Measurements from ENCODE around the genes DEUP1 and KDM4E.

DNA sequence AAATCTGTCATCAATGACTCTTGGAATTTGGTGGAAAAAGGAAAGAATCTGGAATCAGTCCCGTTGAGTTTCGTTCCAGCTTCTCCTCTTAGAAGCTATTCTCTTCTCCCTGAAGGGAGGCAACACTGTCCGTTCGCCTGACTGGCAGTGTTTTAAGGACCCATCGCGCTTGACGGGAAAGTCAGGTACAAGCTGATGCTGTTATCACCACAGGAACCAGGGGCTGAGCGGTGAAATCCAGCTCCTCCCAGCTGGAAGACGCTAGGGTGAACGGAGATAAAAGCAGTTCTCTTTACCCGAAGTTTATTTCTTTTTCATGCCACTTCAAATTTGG is 667 bp upstream of the DEUP1 start:
- PRO-cap: no peak
- RAMPAGE, long total RNA: no peak

- PRO-cap: no peak
- RAMPAGE, long total RNA: no peak
Measured at GRCh38 chr11:93330242-93331092, at the start of gene DEUP1. Gene DEUP1, plus strand, starts transcription at chr11:93330742.

- PRO-cap: no peak
- RAMPAGE, long total RNA: no peak
Measured at GRCh38 chr11:93732934-93734096, 8.0 kb downstream of the TAF1D start.

DNA sequence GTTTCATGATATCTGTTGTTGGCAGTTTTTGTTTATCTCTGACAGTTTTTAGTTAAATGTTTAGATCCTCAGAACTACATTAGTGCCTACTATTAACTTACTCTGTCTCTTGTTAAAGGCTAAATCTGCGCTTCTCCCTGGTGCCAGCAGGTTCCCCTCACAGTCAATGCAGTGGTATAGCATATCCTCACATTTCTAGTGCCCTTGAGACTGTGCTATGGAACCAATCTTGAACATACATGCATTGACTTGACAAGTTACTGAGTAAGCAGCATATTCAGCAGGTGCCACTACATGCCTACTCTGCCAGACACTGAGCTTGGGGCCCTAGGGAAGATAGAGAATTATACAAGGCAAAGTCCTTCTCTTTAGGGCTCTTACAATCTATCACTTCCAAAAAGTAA is 3.1 kb downstream of the FUT4 start:
- PRO-cap: no peak
- RAMPAGE, long total RNA: no peak

GRCh38 chr11:94650575-94651101 is 83.5 kb downstream of the PIWIL4 start:
- PRO-cap: no peak
- RAMPAGE, long total RNA: no peak

GRCh38 chr11:94814162-94814766 is 46.1 kb downstream of the AMOTL1 start:
- PRO-cap: no peak
- RAMPAGE, long total RNA: no peak

GRCh38 chr11:94924572-94924937 is 48.8 kb downstream of the CWC15 start:
- PRO-cap: no peak
- RAMPAGE, long total RNA: no peak

DNA sequence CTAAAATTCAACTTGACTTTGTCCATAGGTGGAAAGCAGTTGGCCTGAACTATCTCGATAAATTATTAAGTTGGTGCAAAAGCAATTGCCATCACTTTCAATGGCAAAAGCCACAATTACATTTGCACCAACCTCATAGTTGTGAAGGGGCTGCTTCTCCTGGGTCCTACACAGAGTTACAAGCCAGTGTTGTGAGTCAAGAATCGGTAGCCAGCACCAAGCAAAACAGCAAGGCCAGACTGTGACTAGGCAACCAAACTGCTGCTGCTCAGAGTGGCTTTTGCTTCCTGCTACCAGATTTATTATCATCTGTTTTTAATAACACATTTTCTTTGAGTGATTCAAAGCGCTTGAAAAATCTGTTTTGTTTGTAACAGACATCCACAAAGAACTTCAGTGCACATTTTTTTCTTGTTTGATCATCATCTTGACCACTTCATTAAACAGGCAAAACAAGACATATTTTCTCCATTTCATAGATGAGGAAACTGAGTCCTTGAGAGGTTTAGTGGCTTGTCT is 40.2 kb downstream of the CWC15 start:
- PRO-cap: no peak
- RAMPAGE, long total RNA: no peak

GRCh38 chr11:95024890-95025396 is at the start of gene KDM4E:
Gene KDM4E, plus strand, starts transcription at chr11:95025258.
- PRO-cap: no peak
- RAMPAGE, long total RNA: no peak

GRCh38 chr11:95037744-95038065 is 12.6 kb downstream of the KDM4E start:
- PRO-cap: no peak
- RAMPAGE, long total RNA: no peak

DNA sequence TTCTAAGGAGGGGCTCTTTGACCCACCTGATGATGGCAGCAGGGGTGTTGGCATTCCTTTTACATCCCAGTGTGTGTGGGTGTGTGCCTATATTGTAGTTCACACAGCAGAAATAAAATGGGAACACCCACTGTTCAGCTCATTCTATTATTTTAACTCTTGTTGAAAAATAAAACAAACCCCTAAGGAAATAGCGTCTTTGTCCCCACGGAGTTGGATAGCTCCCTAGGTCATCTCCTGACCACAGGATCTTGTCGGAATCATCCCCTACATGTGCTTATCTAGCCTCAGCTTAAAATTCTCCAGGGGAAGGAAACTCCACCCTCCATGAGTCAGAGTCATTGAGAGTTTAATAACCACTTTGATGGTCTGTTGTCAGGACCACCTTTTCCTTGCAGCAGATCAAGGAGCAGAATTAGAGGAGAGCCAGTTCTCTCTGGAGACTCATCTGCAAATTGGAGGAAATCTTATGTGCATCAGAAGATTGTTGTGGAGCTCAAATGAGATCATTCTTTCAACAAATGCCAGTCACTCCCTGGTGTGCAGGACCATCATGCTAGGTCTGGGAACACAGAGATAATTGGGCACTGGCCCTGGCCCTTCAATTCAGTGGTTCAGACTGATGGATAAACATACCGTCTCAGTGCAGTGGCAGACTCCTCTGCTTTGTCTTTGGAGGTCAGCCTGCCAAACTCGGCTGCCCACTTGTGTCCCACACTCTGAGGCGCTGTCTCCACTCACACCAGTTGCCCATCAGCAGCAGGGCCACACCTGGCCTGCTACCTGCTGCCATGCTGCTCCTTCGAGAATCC is 19.5 kb downstream of the ENDOD1 start:
- PRO-cap: no peak
- RAMPAGE, long total RNA: no peak

DNA sequence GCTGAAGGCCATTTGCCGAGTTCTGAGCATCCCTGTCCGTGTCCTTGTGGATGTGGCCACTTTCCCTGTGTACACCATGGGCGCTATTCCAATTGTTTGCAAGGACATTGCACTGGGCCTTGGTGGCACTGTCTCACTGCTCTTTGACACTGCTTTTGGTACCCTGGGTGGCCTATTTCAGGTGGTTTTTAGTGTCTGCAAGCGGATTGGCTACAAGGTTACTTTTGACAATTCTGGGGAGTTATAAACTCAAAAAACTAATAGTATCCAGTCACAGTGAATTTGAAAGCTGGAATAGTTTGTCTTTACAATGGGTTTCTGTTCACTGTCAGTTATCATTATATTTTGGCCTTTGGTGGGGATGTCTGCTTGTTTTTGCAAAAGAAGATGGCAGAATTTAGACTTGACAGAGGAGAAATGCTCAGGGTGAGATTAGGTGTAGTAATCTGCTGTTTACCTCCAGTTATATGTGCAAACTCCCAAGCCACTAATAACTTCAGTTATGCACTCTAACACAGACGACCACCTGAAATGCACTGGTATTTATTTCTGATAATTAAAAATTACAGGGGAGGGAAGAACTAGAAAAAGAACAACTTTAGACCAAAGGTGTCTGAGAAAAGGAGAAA is 39.8 kb downstream of the ENDOD1 start:
- PRO-cap: no peak
- RAMPAGE, long total RNA: no peak

- PRO-cap: bidirectional peak, plus-strand start at chr11:95230653, minus-strand start at chr11:95230414
- RAMPAGE, long total RNA: no peak
Measured at GRCh38 chr11:95229835-95230540, 1.0 kb downstream of the SESN3 start.

DNA sequence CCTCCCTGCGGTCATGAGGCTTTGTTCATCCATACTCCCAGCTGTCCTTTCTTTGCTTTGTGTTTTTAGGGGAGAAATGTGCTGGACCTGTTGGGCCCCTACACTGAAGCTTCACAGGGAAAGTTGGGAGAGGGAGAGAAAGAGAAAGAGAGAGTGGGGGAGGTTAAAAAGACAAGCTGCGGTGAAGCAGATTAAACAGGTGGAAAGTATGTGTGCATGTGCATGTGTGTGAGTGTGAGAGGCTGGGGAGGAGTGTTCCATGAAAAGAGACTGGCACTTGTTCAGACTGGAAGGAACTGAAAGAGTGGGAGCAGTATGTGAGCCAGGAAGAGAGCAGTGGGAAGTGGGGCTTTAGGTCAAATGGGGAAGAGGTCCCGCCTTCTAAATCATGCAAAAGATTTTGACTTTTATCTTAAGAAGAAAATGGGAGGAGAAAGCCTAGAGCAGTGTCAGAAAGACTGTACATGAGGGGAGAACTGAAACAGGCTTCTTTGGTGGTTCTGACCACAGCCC is 17.9 kb upstream of the SESN3 start:
- PRO-cap: no peak
- RAMPAGE, long total RNA: no peak

DNA sequence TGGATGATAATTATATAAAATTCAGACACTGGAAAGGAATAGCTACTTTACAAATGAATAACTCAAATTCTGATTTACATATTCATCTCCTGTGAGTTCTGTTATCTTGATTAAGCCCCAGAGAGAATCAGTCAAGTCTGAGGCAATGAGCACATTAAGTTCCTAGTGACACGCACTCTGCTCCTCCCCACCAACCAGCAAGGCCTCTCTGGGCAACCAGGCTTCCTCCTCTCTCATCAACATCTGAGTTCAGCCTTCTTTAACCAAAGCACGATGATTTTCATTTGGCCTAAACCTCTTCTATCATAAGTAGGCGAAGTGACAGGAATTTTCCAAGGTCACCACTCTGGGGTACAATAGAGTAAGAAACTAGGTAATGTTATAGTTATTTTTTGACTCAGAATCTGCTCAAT is 114.9 kb downstream of the FAM76B start:
- PRO-cap: no peak
- RAMPAGE, long total RNA: no peak

DNA sequence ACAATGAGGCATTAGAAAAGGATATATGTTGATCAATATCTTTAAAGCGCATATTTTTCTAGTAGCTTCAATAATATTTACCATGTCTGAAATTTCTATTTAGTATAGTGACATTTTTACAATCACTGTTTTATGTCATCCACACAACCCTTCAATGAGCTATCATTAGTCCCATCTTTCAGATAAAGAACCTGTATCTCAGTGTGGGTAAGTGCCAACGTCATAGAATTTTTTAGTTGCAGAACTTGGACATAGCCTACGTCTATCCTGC is 101.2 kb downstream of the FAM76B start:
- PRO-cap: no peak
- RAMPAGE, long total RNA: no peak

DNA sequence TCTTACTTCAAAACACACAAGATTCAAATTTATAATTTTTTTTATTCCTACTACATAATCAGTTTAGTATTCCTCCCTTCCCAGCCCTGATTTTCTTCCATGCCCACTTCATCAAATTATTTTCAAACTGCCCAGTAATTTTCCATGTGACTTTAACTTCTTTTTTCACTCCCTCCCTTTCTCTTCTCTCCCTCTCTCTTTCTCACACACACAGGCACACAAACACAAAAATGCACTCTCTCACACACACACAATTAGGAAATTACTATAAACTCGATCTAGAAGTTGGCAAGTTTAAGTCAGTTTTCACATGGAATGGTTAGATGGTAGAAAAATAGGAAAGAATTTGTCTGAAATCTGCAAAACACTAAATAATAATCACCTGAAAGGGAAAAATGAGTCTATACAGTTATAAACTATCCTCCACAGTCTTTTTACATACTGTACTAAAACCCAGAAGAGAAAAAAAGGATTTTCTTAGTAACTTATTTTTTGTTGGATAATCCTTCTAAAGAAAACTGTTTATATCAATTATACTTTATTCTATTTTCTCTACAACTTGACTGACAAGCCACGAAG is 47.2 kb downstream of the MTMR2 start:
- PRO-cap: no peak
- RAMPAGE, long total RNA: no peak

DNA sequence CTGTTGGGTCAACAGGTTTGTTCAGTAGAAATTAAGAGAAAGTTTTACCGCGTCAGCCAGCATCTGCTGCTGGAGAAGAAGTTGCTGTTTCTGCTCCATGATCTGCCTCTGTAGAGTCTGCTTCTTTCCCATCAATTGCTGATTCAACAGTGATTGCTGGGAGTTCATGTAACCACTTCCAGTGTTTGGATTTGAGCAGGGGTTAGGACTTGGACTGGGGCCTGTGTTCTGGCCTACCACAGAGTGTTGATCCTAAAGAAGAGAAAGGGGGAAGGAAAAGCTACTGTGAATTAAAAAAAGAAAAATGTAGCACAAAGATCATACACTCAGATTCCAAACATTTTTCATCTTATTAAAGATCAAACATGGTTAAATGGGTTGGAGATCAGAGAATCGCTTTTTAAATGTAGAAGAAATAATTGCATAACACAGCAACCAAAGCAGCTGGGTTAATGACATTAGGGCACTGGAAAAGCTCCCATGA is 67.6 kb upstream of the MTMR2 start:
- PRO-cap: no peak
- RAMPAGE, long total RNA: no peak

DNA sequence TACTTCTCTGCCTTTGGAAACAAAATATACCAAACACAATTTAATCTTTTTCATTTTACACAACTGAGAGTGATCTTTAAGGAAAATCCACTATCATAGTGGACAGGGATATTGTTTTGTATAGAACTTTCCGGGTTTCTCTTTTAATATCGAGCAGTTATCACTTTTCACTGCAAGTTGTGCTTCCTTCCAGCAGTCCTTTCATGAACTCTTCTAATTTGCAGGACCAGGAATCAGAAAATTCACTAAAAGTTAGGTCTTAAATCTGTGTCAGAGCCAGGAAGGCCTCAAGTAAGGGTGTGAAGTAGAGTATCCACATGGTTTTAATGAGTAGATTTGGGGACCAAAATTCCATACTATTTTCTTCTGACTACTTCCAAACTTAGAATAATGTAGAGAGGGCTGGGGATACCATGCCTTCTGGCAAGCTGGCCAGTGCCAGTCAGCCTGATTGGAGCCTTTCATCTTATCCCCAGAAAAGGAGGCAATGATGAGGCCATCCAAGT is 133.9 kb upstream of the MTMR2 start:
- PRO-cap: no peak
- RAMPAGE, long total RNA: no peak

DNA sequence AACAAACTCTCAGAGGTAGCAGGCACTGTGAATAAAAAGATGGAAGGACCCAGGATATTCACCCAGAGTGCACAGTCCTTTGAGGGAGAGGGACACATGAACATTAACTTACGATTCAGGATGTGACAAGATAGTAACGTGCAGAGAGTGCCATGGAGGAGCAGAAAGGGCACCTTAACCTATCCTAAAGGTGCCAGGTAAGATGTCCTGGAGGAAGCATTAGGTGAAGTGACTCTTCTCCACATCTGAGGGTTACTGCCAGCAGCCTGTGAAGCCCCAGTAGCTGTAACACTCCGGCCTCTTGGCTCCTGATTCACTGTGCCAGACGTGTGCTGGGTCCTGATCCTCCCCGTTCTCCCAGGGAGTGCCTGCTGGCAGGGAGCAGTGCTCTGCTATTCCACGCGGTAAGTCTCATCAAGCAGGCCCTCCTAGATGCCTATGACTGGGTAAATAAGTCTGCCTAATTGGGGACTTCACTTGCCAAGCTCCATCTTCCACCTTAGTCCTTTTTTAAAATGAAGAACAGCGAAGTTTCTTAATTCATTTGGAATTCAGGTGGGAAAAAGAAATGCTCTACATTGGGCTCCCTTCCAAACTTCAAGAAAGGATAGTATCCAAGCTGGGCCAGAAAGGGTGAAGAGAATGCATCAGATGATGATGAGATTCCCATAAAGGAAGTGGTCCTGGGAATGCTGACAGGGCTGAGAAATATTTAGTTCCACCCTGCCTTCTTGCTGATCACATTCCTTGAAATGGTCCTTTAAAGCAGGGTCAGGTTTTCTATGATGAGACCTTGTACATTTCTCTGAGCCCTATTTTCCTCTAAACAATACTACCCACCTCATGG is 188.1 kb downstream of the MAML2 start:
- PRO-cap: no peak
- RAMPAGE, long total RNA: no peak

All from OCI-LY7 (cell line).